Fallopian tube (tissue), 1 donor: ENCODE measurements around the genes LARS2, CCR1, CCR2 and TMIE.

GRCh38 chr3:45223480-45224416 lies 2.3 kb downstream of the TMEM158 start:
- PRO-cap, result no peak

GRCh38 chr3:45387895-45388727 lies at the start of gene LARS2:
TSS of gene LARS2 (plus strand) at chr3:45388576.
- PRO-cap, result bidirectional peak, plus-strand start at chr3:45388579, minus-strand start at chr3:45388414

DNA sequence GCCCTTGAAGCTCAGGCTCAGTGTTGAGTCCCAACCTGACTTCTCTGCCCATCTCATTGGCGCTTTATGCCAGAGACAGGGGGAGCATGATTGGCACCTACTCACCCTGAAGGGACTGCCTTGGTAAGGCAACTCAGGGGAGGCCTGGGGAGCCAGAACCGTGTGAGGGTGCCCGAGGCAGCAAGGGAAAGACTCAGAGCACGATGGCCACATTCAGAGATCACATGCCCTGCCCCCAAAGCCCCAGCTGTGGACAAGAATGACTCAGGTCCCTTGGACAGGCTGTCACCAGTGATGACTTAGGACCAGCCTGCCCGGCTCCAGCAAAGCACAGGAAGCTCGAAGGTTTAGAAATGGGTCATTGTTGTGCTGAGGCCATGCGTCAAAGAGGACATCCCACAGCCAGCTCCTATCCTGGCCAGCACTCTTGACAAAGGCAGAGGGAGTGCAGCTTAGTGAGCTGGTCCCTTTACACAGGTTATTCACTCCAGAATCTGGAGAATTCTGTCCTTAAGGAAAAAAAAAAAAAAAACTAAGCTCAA lies 49.0 kb upstream of the LIMD1 start:
- PRO-cap, result no peak

DNA sequence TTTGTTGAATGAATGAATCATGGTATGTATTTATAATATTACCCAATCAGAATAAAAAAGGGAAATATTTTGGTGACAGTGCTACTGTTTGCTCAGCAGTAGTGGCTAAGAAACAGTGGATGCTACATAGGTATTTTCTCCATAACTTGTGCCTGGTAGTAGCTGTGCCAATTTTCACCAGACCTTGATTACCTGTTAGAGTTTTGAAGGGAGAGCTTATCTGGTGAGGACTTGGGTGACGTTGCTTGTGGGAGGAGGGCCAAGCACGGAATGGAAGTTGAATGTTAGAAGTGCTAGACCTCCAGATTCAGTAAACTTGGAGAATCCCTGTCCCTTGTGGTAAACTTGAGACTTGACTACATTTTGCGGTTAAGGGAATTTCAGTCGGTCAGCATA lies 14.4 kb downstream of the LIMD1 start:
- PRO-cap, result no peak

DNA sequence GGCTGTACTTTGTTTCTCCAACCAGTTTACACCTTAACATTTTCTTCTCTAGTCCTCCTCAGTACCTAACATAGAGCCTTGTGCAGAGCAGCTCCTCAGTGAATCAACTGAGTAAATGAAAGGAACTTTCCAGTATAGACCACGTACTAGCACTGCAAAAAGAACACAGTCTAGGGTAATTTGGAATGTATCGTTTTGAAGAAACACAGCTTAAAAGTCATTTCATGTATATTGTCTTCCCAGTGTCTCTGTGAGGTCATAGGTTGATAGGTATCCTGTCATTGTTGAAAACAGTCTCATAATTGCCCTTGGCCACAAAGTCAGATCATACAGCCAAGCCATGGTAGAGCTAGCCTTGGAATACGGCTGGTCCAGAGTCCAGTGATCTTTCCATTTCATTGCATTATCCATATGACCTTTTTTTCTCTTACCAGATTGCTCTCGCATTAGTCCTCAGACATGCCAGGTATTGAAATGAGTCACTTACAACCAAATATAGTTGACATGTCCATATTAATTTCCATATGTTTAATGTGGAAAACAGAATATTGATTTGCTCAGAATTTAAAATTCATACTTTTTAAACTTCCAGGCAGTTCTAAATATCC lies 4.2 kb downstream of the SACM1L start:
- PRO-cap, result no peak

DNA sequence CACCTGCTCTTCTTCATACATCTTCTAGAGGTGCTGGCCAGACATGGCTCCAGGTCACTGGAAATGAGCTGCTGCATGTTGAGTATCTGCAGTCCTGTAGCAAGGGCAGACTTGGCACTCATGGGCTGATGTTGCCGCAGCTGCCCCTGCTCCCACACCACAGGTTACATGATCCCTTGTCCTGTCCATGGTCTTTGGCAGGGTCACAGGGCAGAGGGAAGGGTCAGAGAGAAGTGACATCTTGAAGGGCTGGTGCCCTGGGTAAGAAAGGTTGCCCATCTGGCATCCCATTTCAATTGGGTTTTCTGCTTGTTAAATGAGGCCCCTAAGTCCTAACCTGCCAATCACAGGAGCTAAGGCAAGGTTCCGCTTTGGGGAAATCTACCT lies 2.0 kb downstream of the CXCR6 start:
- PRO-cap, result no peak

DNA sequence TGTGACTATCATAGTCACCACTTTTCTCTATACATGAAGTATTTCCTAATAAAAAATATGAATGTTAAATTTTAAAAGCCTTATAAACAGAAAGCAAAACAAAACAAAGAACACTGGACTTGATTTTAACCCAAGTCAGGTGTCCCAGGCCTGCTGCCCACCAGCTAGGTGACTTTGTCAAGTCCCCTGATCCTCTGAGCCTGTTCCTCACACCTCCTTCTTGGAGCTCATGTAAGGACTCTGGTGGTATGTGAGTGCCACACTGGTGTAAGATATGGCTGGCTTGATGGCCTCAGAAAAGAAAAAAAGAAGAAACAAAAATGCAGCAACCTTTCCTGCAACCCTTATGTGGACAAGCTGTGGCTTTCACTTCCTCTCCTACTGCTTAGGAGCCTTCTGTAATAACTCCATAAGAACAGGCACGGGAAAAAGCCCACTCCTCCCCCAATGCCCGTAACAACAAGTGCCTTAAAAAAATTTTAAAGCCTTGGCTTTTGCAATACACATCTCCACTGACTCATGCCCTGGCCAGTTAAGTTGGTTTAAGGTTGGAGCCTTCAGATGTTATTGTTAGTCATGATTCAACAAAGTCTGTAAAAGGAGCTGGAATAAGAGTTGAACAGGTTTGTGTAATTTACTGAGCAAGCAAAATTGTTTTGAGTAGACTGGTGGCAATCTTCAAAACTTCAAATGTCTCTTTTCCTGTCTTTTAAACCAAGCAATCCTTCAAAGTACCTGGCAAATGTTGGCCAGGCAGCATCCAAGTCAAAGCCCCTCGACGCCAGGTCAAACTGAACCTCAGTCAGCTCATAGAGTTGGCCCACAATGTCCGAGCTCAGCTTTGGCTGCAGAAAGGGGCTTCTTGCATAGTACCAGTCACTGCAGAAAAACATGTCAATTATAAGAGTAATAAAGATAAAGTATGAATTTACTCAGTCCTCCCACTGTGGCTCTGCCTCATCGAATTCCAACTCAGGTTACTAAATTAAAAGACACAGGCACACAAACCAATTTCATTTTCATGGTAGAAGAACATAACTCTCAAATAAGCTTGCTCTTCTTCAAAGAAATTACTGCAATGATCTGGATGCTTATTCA lies 22.9 kb downstream of the FYCO1 start:
- PRO-cap, result no peak

GRCh38 chr3:46089086-46090052 lies 62.1 kb upstream of the XCR1 start:
- PRO-cap, result no peak

DNA sequence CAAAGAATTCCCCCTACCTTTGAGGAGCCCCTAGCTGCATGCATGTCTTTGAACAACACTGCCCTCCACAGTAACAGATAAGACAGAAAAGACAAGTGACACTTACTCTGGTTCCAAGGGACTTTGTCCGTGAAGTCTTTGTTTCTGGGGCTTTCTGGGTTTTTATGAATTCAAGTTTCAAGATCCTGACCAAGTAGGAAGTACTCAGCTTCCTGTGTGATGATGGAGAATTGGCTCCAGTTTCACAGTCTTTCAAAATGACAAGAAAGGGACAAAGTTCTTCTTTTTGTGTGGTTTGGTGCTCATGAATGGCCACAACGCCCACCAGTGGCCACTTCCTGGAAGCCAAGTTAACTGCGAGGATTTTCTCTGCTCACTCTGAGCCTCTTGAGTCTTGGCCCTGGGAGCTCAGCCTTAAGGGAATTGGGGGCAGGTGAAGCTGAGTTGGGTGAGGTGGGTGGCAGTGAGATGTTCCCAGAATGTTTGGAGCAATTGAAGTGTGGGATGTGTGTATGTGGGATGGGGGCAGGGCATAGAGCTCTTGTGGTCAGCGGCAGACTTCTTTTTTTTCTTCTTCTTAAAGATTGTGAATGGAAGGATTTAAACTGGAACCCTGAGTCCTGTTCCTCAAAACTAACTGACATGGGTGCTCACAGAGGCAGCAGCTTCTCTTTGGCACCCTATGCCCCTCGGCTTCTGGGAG lies at the start of gene CCR1:
Gene CCR1 (minus strand): TSS at position 138 of the 703 bp plus-strand sequence.
- PRO-cap, result no peak

GRCh38 chr3:46353942-46354294 lies at the start of gene CCR2:
TSS of gene CCR2 (plus strand) at chr3:46354111.
- PRO-cap, result no peak

- PRO-cap, result no peak
Observed at GRCh38 chr3:46488634-46489401, 9.0 kb upstream of the RTP3 start.

GRCh38 chr3:46563717-46565078 lies 1.9 kb downstream of the LRRC2 start:
- PRO-cap, result no peak

GRCh38 chr3:46579498-46580265 lies 2.1 kb downstream of the TDGF1 start:
- PRO-cap, result no peak

DNA sequence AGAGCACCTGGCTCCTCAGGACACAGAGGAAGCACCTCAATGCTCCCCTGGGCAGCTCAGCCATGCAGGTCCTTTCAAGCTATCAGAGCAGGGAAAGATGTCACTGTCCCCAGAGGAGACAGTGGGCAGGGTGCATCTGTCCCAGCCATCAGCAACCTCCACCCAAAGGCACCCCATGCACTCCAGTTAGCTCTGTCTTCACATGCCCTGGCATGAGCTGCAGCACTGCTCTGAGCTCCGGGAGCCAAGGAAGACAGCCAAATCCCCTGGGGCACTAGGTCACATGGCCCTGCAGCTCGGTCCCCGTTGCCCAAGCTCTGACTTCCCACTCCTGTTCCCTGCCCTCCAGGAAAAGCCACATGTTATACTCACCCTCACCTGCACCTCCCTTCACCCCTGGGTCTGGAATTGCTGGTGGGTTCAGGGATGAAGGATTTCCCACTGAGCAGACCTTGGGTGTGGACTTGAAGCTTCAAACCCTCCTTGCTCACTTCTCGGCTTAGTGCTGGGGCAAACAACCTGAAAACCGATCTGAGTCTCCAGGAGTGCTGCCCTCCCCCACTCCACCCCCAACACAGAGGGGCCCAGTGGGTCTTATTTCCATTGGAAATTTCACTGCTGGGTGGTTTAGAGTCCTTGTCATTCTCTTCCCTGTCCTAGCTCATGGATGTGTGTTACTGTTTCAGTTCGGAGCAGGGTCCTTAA lies 32.6 kb downstream of the ALS2CL start:
- PRO-cap, result no peak

DNA sequence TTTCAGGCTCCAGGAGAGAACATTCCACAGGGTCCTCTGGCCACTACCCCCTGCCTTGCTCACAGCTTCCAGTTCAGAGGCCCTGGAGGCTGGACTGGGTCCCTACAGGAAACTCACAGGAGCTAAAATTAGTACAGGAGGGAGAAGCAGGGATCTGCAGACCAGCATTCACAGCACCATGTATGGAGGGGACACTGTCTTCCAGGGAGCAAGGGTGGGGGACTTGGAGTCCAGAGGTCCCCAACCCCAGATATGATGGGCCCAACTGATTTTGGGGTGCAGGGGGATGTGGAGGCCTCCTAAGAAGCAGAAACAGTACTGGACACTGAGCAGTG lies 3.1 kb upstream of the ALS2CL start:
- PRO-cap, result no peak

DNA sequence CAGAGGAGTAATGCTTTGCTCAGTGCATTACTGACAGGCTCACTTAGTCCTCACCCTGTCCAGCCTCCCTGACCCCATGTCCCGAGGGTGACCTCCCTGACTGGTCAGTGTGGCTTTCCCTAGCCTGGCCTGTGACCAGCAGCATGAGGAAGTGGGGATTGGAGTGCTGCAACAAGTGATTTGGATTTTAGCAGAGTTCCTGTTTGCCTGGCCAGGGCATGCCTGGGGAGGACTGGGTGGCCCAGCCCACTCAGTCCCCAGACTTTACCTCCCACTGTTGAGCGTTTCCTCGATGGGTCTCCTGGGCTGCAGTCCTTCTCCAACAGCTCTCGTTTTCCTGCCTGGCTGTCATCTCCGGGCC lies 1.3 kb upstream of the TMIE start:
- PRO-cap, result no peak

GRCh38 chr3:46701034-46701720 lies at the start of gene TMIE:
TSS of gene TMIE (plus strand) at chr3:46701392.
- PRO-cap, result no peak

DNA sequence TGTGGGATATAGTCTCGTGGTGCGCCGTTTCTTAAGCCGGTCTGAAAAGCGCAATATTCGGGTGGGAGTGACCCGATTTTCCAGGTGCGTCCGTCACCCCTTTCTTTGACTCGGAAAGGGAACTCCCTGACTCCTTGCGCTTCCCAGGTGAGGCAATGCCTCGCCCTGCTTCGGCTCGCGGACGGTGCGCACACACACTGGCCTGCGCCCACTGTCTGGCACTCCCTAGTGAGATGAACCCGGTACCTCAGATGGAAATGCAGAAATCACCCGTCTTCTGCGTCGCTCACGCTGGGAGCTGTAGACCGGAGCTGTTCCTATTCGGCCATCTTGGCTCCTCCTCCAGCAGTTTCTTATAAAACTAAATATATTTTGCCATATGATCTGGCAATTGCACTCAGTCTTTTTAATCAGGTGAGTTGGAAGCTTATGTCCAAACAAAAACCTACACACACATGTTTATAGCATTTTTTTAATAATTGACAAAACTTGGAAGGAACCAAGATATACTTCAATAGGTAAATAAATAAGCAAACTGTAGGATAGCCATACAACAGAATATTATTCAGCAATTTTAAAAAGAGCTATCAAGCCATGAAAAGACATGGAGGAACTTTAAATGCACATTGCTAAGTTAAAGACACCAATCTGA lies 71.3 kb upstream of the PRSS50 start:
- PRO-cap, result no peak

GRCh38 chr3:46873990-46874315 lies 3.6 kb upstream of the PTH1R start:
- PRO-cap, result no peak

DNA sequence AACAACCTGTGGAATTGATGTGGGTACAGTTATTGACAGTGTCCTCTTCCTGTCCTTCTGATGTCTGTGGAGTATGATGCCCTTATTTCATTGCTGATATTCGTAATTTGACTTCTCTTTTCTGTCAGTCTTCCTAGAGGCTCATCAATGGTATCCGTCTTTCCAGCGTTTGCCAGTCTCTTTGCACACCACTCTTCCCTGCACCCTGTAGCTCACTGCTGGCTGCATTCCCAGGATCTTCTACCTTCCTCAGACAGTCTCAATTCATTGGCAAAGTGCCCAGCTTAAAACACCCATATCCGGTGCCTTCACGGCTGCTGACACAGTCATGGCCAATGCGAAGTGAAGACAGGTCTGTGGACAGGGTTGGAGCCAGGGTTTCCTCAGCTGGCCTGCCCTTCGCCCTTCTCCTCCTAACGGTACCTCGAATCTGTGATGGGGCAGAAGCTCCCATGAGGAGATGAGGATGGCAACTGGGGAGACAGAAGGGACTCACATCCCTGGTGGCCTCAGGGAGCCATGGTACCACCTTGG lies 36.1 kb downstream of the PTH1R start:
- PRO-cap, result no peak